H7 (cell line): ENCODE measurements around a stretch of chr4.

GRCh38 chr4:8222664-8223610, 23.8 kb downstream of the SH3TC1 start:
- RAMPAGE, long total RNA = no peak

DNA sequence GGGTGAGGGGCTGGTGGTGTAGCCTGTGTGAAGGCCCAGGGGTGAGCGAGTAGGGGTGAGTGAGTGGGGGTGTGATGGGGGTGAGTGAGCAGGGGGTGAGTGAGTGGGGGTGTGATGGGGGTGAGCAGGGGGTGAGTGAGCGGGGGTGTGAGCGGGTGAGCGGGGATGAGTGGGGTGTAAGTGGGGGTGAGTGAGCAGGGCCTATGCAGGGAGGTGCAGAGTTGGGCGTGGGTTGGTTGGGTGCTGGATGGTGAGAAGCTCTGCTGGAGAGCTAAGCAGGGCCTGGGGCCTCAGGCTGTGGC, 30.2 kb downstream of the SH3TC1 start:
- RAMPAGE, long total RNA = no peak

- RAMPAGE, long total RNA = no peak
Measured at GRCh38 chr4:8243780-8244612, 25.6 kb upstream of the HTRA3 start.

GRCh38 chr4:8247510-8248125, 21.9 kb upstream of the HTRA3 start:
- RAMPAGE, long total RNA = no peak

DNA sequence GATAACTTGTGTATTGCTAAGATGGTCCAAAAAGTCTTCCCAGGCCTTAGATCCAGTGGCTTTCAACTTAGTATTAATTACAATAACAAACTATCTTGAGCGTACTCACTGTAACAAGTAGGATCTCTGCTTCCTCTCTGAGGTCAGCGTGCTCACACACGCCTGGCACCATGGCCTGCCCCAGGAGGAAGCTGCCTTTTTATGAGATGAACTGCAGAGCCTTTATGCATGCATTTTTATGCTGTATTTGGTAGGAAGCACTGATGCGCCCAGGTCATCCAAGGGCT, 50.0 kb downstream of the HTRA3 start:
- RAMPAGE, long total RNA = no peak

- RAMPAGE, long total RNA = no peak
Measured at GRCh38 chr4:8379197-8379598, 61.3 kb downstream of the ACOX3 start.

DNA sequence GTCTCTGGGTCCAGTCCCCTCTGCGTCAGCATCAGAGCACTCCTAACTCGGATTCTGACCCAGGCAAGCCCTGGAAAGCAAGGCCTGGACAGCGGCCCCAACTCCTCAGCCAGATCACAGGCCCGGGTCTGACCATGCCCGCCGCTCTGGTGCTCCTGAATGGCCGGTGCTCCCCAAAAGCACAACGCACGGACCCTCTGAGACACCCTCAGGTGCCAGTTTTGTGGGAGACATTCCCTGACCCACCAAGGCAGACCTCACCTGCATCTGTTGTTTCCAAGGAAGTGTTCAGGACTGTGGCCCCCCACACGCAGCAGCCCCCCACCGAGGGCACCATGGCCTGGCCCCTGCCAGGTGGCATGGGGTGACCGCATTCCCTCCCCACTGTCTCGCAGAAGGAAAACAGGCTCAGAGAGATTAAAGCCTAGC, 55.8 kb downstream of the ACOX3 start:
- RAMPAGE, long total RNA = no peak

DNA sequence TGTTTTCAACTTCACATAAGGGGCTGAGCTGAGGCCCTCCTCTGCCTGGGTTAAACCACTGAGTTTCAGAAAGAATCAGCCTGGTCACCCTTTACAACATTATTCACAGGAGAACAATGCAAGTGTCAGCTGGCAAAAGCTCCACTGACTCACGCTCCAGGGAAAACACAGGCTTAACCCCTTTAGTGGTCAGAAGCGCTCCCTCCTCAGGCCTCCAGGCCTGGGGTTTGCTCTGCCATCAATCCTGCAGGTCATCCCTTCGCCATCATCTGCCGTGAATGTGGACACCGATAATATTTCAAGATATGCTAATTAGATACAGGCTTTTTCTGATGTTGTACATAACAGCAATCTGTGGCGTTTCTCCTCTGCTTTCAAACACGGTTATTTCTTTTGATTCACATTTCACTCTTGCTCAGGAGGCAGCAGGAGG, 46.8 kb downstream of the ACOX3 start:
- RAMPAGE, long total RNA = no peak

GRCh38 chr4:8457366-8457942, 16.9 kb downstream of the TRMT44 start:
- RAMPAGE, long total RNA = no peak

GRCh38 chr4:8506667-8507140, 66.1 kb downstream of the TRMT44 start:
- RAMPAGE, long total RNA = no peak

DNA sequence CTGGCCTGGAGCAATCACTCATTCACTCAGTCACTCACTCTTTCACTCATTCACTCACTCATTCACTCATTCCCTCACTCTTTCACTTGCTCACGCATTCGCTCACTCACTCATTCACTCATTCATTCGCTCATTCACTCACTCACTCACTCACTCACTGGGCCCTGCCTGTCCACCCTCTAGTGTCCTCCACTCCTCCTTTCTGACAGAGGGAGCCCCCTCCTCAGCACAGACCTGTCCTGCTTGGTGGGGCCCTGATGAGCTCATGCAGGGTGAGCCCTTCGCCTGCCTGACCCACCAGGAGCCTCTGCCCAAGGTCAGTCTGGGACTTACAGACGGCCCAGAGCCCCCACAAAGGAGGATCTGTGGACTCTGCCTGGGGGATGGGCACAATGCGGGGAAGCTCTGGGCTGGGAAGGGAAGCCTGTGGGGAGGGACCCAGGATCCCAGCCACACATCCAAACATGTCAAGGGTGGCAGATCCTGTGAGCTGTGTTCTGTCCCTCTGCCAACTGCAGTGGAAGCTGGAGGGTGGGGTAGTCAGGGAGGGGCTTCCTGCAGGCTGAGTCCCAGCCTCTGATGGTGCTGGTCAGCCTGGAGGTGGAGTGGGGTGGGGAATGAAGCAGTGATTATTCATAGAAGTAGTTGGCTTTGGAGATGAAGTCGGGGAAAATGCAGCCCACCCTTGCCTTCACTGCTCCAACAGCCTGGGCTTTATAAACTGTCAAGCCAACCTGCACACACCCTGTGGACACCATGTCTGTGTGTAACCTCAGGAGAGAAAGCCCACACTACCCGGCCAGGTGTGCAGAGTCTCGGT, 18.6 kb downstream of the CPZ start:
- RAMPAGE, long total RNA = no peak

DNA sequence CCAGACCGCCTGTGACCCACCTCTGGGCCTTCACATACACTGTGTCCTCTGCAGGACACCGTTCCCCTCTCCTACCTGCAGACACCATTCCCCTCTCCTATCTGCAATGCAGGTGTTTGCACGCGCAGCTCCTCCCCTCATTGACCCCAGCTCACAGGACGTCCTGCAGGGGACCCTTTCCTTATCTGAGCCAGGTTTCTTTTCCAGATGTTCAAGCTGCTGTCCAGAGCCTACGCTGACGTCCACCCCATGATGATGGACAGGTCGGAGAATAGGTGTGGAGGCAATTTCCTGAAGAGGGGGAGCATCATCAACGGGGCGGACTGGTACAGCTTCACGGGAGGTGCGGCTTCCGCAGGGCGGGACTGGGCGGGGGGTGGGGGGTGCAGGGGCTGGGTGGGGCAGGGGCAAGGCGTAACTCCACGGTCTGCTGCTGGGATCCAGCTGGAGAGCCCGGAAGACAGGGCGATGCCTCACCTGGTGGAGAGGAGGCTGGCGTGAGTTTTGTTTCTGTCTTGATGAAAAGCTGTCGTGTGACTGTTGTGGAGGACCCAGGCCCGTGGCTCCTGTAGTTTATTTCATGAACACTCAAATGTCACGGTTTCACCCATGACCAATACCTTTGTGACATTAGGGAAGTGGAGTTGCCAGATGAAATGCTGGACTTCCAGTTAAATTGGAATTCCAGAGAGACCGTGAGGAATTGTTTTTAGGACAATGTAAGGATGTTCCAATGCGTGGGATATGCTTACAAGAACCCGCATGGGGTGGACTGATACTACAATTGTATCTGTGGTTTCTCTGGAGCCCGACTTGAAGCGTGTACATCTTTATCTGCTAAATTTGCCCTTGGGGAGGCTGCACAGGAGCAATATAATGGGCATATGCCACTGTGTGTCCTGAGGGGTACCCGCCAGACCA, 19.5 kb downstream of the CPZ start:
- RAMPAGE, long total RNA = no peak

GRCh38 chr4:8642007-8642483, 49.5 kb downstream of the CPZ start:
- RAMPAGE, long total RNA = no peak

GRCh38 chr4:9152986-9153143, 17.3 kb upstream of the FAM90A26 start:
- RAMPAGE, long total RNA = no peak

- RAMPAGE, long total RNA = no peak
Measured at GRCh38 chr4:10022362-10022744, 1.1 kb upstream of the SLC2A9 start.

DNA sequence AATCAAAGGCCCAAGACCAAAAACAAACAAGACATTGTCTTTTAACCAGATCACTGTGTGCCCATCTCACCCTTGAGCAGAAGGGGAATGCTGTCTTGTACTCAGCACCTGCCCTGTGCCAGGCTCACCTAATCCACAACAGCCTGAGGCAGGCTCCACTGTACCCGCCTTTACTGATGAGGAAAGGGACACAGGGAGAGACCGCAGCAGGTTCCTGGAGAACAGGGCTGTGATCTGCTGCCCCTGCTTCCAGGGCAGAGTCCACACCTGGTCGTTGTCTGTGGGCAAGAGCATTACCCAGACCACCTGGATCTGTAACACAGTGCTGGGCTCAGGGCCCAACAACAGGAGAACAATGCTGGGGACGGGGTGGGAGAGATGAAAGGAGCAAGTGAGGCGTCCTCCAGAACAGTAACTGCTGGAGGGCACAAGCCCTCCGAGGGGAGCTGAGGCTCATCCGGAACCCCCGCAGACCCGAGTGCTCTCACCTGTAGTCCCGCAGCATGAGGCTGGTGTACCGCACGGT, 34.0 kb downstream of the WDR1 start:
- RAMPAGE, long total RNA = no peak

DNA sequence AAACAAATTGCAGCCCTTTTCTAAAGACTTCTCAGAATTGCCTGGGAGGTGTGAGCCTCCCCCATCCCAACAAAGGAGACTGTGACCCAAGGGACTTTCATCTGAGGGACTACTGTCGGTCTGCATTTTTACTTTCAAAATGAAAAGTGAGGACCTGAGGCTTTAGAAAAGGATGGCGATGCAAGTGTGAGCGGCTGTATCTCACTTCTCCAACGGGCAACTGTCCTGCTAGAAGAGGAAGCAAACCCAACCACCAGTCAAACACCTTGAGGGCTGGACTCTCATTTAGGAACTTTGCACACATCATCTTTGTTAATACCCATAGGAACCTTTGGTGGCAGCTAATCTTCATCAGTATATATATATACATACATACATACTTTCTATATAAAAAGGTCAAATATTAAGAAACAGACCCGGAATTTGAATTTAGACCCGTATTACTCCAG, 62.7 kb upstream of the CLNK start:
- RAMPAGE, long total RNA = no peak

GRCh38 chr4:11801840-11802321, 373.2 kb upstream of the HS3ST1 start:
- RAMPAGE, long total RNA = no peak

DNA sequence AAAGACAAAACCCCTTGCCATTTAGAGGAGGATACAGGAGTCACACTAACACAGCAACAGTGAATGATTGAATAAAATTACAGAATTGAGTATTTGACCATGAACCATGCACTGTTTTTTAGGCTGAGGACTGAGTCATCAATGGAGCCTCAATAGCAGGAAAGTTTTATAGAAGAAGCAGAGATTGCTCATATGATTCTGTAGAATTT, 991.7 kb upstream of the HS3ST1 start:
- RAMPAGE, long total RNA = no peak

GRCh38 chr4:13543590-13543841, 792 bp downstream of the NKX3-2 start:
- RAMPAGE, long total RNA = no peak